Gastrocnemius medialis (tissue), 3 donors: ENCODE data around the genes DYNC1LI2, CA7, RRAD, CIAO2B, CES4A and FHOD1.

- PRO-cap: unidirectional peak, minus-strand start at chr16:66751601
- RAMPAGE, long total RNA, 3 experiments: start-site peak on the minus strand in 3 of 3 experiments, at chr16:66751596-66751615 at its widest, 347 to 816 reads per replicate
Measured at GRCh38 chr16:66750799-66752081, at the start of gene DYNC1LI2. DYNC1LI2 (minus strand) TSS chr16:66751609.

DNA sequence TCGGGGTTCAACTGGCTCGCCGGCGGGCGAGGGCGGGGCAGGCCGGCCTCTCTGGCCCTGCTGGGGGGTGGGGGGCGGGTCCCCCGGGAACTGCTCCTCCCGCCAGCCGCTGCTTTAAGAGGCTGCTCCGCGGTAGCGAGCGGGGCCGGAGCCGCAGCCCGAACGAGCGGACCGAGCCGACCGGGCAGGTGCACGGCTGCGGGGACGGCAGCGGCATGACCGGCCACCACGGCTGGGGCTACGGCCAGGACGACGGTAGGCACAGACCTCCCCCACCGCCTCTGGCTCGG lies at the start of gene CA7:
TSS of gene CA7 (plus strand) at position 142 of the 290 bp plus-strand sequence.
- PRO-cap: no peak
- RAMPAGE, long total RNA, 3 experiments: no peak in any of the 3 experiments

GRCh38 chr16:66896578-66896991 lies 16.3 kb downstream of the PDP2 start:
- PRO-cap: no peak
- RAMPAGE, long total RNA, 3 experiments: no peak in any of the 3 experiments

GRCh38 chr16:66925397-66925982 lies at the start of gene RRAD:
RRAD (minus strand) TSS chr16:66925535.
- PRO-cap: bidirectional peak, plus-strand start at chr16:66925697, minus-strand start at chr16:66925535
- RAMPAGE, long total RNA, 3 experiments: start-site peak on the minus strand in 1 of 3 experiments, at chr16:66925523-66925536 at its widest, 96 reads per replicate

DNA sequence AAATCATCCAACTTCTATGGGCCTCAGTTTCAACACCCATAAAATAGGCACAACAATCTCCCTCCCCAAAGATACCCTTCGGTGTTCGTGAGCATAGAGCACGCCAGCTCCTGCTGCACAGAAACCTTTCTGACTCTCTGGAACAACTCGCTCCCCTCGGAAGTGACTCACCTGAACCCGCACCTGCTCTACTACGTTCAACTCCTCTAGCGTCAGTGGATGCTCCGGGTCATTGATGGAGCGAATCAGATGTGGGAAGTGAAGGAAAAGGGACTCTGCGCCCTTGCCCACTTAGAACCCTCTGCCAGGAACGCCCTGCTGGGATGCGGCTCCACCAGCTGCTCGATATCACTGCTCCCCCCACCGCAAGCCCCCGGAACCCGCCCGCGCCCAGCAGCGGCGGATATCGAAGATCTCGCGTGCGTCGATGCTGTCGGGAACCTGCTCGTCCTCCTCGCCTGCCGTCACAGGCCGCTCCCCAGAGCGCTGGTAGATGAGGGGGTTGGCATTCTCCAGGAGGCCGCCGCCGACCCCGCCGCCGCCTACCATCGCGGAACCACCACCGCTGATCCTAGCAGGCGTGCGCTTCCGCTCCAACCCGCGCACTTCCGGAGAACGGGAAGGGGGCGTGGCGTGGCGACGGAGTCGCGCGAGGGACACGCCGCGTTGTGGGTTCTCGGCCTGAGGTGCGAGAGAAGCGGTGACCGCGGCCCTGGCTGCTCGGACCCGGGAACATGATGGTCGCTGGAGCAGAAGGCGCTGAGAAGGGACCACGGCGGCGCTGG lies at the start of gene CIAO2B:
TSS of gene CIAO2B (minus strand) at position 587 of the 785 bp plus-strand sequence.
- PRO-cap: bidirectional peak, plus-strand start at position 215 of the sequence, minus-strand start at position 164 of the sequence; bidirectional peak, plus-strand start at position 673 of the sequence, minus-strand start at position 567 of the sequence
- RAMPAGE, long total RNA, 3 experiments: start-site peak on the plus strand in 2 of 3 experiments, centred at positions 661 to 668 of the sequence, 51 to 77 reads per replicate; start-site peak on the minus strand in 3 of 3 experiments, centred at positions 564 to 578 of the sequence, 856 to 1,457 reads per replicate

DNA sequence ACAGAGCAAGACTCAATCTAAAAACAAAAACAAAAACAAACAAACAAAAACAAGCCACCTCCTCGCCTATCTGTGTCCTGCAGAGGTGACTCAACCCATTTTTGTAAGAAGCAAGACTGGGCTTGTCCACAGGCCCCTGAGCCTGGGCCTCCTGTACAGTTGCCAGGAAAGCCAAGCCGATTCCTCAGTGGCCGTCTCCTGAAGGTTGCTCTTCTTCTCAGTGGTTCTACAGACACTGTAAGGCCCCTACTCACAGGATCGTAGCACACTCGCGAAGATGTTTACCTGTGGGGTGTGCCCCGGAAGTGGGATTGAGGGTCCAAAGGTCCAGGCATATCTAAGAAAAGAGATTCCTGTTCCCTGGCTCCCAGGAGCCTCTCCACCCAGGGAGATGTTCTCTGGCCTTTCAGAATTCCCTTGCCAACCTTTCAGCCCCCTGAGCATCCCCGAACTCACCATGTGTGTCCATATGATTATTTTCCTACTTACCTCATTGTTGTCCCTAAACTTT lies 7.6 kb upstream of the CES3 start:
- PRO-cap: no peak
- RAMPAGE, long total RNA, 3 experiments: no peak in any of the 3 experiments

- PRO-cap: bidirectional peak, plus-strand start at chr16:66988589, minus-strand start at chr16:66988468
- RAMPAGE, long total RNA, 3 experiments: start-site peak on the plus strand in 3 of 3 experiments, at chr16:66988650-66988706 at its widest, 36 to 130 reads per replicate
Measured at GRCh38 chr16:66988077-66988824, at the start of gene CES4A. CES4A (plus strand) TSS chr16:66988589.

GRCh38 chr16:67000130-67001500 lies 12.2 kb downstream of the CES4A start:
- PRO-cap: bidirectional peak, plus-strand start at chr16:67000728, minus-strand start at chr16:67000673; unidirectional peak, minus-strand start at chr16:67001044
- RAMPAGE, long total RNA, 3 experiments: start-site peak on the minus strand in 3 of 3 experiments, at chr16:67000979-67001029 at its widest, 6 to 12 reads per replicate

- PRO-cap: bidirectional peak, plus-strand start at chr16:67170601, minus-strand start at chr16:67170429; bidirectional peak, plus-strand start at chr16:67170823, minus-strand start at chr16:67170744
- RAMPAGE, long total RNA, 3 experiments: start-site peak on the plus strand in 3 of 3 experiments, at chr16:67170497-67170898 at its widest, 7 to 78 reads per replicate
Measured at GRCh38 chr16:67170159-67171123, 5.9 kb downstream of the HSF4 start.

- PRO-cap: no peak
- RAMPAGE, long total RNA, 3 experiments: no peak in any of the 3 experiments
Measured at GRCh38 chr16:67192582-67193376, 824 bp downstream of the E2F4 start.

DNA sequence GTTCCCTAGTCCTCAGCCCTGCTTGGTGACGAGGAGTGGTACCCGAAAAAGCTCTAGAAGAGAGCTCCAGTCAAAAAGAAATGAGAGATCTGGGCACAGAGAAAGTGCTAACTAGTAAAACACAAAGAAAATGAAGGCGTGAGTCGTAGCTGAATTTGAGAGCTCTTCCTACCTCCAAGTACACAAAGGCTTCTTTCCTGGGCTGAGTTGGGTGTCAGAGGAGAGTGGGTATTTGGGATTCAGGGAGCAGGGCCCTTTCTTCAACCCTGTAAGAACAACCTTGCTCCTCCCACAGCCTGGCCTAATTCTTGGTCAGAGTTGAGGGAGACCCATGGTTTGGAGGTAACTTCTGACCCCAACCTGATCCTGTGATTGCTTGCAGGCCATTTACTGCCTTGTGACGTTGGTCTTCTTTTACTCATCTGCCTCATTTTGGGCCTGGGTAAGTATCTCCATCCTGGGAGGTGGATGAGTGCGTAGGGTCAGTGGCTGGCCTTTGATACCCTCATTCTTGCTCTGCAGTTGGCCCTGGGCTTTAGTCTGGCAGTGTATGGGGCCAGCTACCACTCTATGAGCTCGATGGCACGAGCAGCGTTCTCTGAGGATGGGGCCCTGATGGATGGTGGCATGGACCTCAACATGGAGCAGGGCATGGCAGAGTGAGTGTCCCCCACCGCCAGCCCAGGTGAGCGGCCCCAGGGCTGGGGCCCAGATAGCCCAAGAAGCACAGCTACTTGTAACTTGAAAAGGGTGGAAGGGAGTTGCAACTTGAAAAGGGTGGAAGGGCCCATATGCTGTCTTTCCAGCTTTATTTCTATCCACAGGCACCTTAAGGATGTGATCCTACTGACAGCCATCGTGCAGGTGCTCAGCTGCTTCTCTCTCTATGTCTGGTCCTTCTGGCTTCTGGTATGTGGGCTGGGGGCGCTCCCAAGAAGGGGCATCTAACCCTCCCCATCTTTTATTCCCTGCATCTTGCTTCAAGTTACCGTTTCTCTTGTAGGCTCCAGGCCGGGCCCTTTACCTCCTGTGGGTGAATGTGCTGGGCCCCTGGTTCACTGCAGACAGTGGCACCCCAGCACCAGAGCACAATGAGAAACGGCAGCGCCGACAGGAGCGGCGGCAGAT lies 1.4 kb downstream of the TMEM208 start:
- PRO-cap: no peak
- RAMPAGE, long total RNA, 3 experiments: no peak in any of the 3 experiments

DNA sequence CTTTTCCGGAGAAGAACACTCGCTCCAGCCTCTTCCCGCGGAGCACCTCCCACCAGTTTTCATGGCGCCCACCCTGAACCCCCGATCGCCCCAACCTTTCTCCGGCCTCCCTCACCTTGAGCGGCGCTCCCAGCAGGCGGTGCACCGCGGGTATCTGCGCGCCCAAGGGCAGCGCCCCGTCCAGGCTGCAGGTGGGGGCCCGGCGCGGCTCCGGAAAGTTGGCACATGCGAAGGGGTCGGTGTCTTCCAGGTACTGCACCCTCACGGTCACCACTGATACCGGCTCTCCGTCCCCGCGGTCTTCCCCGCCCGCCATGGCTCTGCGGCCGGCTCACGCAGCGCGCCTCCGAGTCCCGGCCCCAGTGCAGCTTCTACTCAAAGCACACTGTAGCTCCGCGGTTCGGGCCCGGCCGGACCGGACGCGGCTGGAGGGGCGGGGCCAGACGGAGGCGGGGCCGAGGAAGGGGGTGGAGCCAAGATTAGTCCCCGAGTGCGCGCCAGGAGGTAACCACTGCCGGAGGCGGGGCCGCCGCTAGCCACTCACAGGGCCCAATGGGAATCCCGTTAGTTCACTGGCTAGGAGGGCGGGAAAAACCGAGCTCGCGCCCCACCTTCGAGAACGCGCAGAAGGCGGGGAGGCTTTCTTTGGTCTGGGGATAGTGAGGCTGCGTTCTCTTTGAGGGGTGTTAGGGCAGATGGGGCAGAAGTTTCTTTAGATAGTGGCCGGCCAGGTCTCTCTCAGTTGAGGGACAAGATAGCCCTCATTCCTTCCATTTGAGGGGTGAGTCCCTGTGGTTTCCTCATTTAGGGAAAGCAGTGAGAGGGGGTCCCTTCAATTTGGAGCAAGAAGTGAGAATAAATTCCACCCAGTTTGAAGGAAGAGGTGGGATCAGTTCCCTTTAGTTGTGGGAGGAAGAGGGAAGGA lies at the start of gene FHOD1:
TSS of gene FHOD1 (minus strand) at position 387 of the 925 bp plus-strand sequence.
- PRO-cap: bidirectional peak, plus-strand start at position 616 of the sequence, minus-strand start at position 373 of the sequence
- RAMPAGE, long total RNA, 3 experiments: start-site peak on the minus strand in 1 of 3 experiments, centred at position 381 of the sequence, 98 reads per replicate

- PRO-cap: no peak
- RAMPAGE, long total RNA, 3 experiments: no peak in any of the 3 experiments
Measured at GRCh38 chr16:67429192-67430006, 1.5 kb upstream of the HSD11B2 start.

DNA sequence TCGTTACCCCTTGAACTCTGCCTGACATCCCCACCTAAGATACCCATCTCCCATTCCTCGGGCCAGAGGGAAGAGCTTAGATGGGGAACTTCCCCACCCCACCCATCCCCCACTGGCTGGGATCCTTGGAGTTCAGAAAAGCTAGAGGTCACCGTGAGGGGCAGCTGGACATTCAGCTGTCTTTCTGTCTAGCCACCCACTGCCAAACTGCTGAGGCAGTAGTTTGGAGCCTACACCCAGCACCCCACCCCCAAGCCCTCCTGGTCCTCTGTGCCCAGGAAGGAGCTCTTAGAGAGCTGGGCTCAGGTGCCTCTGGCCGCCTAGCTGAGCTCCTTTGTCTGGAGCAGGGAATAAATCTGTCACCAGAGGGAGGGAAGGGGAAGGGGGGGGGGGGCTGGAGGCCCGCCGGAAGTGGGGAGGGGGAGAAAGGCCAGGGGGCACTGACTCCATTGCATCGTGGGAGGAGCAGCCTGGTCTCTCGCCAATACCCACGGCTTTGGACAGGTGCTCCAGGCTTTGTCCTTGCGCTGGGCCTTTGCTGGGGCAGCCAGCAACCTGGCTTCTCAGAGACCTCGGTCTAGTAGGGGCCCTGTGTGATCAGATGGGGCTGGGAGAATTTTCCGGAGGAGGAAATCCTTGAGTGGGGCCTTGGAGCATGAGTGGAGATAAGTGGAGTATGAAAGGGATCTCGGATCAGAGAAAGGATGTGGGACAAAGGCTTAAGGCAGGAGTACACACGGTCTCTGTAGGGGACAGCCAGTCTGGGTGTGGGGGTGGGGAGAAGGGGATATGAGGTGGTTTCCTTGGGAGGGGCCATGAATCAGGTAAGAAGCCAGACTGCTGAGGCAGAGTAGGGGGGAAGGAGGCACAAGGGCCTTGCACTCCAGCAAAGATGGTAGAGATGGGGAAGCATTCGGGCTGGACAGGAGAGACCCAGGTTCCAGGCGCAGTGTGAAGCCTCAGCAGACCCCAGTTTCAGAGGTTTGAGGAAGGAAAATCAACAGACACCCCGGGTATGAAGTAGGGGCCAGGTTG lies 1.3 kb downstream of the HSD11B2 start:
- PRO-cap: no peak
- RAMPAGE, long total RNA, 3 experiments: no peak in any of the 3 experiments

DNA sequence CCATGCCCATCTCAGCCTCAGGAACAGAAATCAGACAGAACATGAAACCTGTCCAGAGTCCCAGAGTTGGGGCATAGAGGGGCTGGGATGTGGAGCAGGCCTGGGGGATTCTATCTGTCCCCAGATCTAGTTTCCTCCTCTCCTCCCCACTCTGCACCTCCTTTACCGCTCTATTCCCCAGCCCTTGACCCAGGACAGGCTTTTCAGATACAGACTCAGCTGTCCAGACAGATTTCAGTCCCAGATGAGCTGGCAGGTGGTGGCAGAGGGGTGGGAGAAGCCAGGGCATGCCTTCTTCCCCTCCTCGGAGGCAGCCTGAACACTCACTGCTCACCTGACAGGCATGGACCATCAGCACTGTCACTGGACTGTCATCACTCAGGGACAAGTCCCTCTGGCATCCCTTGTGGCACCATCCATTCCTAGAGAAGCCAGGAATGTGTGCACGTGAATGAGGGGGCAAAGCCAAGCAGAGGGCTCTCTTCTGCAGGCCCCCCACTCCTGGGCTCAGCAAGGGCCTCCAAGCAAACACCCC lies 23.7 kb downstream of the ATP6V0D1 start:
- PRO-cap: no peak
- RAMPAGE, long total RNA, 3 experiments: no peak in any of the 3 experiments

- PRO-cap: no peak
- RAMPAGE, long total RNA, 3 experiments: no peak in any of the 3 experiments
Measured at GRCh38 chr16:67458001-67458570, 22.9 kb downstream of the ATP6V0D1 start.

DNA sequence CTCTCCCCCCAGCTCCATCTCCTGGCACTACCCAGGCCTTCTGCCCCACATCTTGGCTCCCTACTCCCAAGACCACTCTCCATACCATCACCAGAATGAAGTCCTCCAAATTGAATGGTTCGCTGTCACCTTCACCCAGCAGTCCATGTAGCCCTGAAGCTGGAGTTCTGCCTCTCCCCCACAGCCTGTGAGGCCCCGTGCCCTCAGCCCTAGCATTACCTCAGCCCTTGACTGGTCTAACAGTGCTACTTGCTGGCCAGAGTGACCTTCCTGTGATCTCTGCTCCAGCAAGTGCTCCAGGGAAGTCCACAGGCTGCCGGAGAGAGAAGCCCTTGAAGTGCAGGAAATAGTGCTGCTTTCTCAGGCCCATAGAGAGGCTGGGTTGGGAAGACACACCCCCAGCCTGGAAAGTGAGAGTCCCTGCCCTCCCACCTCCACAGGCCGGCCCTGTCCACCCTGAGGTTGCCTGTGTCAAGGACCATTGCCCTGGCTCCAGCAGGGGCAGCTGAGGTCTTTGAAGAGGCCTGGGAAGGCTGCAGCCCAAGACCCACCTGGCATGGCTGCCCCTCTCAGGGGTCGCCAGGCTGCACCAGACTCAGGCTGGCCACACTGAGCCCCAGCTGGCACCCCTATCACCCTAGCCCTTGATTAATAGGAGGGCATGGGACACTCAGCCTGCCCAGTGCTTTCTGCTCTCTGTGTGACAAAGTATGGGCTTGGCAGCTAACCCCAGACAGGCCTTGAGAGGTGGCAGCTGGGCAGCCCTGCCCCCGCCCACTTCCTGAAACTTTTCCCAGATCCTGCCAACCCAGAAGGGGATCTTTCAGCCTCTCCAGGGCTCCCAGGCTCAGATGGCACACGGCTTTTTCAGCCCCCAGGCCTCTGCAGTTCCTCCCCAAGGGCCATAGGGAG lies 21.8 kb downstream of the ATP6V0D1 start:
- PRO-cap: bidirectional peak, plus-strand start at position 806 of the sequence, minus-strand start at position 705 of the sequence
- RAMPAGE, long total RNA, 3 experiments: no peak in any of the 3 experiments

DNA sequence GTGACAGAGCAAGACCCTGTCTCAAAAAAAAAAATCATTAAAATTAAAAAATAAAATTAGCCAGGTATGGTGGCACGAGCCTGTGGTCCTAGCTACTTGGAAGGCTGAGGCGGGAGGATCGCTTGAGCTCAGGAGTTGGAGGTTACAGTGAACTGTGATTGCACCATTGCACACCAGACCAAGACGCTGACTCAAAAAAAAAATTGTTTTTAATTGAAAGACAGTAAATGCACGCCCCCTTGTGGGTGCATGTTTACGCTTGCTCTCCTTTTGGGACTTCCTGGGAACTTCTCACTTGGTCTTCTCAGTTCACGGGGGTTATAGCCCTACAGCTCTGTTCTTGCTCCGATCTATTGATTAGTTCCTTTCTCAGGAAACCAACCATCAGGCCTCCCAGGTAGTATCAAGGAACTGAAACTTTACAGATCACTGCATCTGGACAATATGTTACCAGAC lies 14.3 kb upstream of the RIPOR1 start:
- PRO-cap: no peak
- RAMPAGE, long total RNA, 3 experiments: no peak in any of the 3 experiments

GRCh38 chr16:67542375-67543049 lies 13.9 kb downstream of the RIPOR1 start:
- PRO-cap: no peak
- RAMPAGE, long total RNA, 3 experiments: no peak in any of the 3 experiments

GRCh38 chr16:67555662-67556360 lies 6.5 kb upstream of the CTCF start:
- PRO-cap: no peak
- RAMPAGE, long total RNA, 3 experiments: no peak in any of the 3 experiments